Measurements from ENCODE around the genes CKLF and CMTM4.

DNA sequence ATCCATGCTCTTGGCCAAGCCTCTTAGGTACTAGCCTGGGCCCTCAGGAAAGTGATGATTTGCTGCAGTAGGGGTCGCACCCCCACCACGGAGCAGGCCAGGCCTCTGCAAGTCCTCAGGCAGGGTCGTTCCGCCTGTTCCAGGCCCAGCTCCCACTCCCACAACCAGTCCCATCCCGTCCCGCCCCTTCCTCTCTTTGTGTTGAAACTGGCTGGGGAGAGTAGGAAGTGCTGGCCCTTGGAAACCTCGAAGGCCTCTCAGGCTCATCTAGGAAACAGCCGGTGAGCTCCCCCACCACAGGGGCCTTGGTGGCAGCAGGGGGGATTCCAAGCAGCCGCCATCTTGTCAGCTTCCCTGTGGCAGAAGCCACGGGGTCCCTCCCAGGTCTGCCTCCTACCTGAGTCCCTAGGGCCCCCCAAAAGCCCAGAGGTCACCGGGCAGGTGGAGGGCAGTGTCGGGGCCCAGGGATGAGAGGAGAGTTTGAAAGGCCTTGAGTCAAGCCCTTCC lies 22.0 kb downstream of the MMP15 start:
- RRBS: no CpG with 5 or more reads among the region's 12 CpGs

- RRBS: no CpG with 5 or more reads among the region's 17 CpGs
Measured at GRCh38 chr16:58126742-58128047, 2.0 kb downstream of the CFAP20 start.

DNA sequence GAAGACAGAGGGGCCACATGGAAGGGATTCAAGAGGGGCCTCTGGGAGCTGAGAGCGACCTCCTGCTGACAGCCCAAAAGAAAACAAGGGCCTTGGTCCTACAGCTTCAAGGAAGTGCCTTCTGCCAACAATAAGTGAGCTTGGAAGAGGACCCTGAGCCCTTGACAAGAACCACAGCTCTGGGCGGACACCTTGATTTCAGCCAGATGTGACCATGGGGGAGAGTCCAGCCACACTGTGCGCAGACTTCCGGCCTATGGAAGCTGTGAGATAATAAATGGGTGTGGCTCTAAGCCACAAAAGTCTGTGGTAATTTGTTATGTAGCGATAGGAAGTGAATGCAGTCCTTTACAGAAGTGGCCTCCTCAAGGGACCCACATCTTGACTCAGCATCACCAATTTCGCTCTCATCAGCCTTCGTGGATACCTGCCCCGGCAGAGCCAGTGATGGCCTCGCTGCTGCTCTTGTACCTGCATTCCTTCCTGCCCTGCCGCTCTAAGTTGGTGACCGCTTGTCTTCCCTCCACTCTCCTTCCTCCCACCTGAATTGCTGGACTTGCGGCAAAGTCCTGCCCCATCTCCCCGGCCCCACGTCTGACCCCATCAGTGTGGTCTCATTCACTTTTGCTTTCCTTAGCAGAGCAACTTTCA lies 15.8 kb downstream of the CCDC113 start:
- RRBS: no CpG with 5 or more reads among the region's 14 CpGs

DNA sequence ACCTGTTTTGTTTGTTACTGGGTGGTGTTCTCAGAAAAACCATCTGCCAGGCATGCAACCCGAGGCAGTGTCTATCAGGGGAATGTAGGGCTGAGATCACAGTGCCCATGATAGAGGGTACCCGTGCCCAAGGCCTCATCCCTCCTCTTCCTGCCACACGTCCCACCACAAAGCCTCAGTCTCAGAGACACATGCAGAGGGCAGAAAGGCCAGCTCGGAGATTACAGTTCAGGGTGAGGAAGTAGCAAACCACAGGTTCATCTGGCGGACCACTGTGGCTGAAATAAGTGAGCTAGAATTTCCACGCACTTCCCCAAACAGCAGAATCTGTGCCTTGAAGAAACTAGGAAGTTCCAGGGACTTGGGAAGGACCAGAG lies 33.8 kb downstream of the GINS3 start:
- RRBS: no CpG with 5 or more reads among the region's 6 CpGs

DNA sequence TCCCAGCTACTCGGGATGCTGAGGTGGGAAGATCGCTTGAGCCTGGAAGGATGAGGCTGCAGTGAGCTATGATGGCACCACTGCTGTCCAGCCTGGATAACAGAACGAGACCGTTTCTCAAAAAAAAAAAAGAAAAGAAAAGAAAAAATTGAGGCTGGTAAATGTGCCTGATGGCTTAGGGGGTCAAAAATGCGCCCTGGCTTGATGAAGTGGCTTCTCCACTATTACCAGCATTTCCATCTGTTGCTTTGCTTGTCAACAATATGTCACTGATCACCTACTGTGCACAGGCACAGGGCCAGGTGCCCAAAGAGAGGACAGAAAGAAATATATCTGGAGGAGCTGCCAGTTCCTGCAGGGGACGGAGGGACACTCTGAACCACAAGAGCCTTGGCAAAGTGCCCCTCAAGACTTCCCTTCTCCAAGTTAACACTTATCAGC lies 34.6 kb downstream of the GINS3 start:
- RRBS: no CpG with 5 or more reads among the region's 6 CpGs

DNA sequence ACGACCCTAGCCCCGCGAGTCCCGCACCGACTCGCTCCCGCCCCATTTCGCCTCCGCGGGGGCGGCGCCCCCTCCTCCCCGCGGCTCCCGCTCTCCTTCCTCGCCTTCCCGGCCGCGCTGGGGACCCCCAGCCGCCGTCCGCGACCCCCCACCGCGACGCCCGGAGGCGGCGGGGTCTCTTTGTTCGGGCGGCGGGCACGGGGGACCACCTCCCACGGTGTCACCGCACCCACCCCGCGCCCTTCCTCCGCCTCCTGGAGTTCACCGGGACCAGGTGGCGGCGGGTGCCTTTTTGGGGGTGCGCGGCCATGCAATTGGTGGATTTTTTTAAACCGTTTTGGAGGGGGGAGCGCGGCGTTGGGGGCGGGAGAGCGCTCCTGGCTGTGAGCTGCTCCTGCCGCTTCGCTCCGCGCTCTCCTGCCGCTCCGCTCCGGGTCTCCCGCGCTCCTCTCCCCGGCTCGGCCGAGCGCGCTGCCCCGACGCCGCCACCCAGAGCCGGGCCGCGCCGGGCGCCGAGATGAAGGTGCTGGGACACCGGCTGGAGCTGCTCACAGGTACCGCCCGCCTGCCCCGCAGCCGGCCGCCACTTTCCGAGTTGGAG lies 35.9 kb upstream of the NDRG4 start:
- RRBS: 2% methylated on average over 34 of the region's 79 CpGs

DNA sequence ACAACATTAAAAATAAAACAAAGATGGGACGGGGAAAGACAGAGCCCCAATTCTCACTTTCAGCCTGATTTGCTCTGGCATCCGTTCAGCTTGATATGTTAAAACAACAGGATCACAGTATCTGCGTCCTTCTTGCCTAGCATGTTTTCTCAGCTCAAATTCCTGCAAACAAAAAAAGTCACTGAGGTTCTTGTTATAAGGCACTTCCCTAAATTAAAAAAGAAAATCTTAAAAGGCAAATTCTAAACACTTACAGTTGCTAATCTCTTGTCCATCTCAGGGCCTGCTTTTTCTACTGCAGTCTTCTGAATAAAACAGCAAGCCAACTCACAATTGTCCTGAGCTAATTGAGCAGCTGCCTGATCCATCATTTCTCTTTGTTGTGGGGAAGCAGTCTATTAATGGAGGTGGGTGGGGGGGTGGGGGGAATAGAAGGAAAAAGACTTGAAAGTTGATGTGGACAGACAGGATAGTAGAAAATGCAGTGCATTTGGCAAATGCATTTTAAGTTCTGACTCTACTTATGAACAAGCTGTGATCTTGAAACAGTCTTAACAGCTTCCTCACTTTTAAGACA lies 26.9 kb downstream of the SETD6 start:
- RRBS: no CpG with 5 or more reads among the region's 3 CpGs

- RRBS: no CpG with 5 or more reads among the region's 8 CpGs
Measured at GRCh38 chr16:58586259-58586896, 43.2 kb downstream of the CNOT1 start.

GRCh38 chr16:58707138-58707846 lies 22.7 kb upstream of the SLC38A7 start:
- RRBS: no CpG with 5 or more reads among the region's 14 CpGs

DNA sequence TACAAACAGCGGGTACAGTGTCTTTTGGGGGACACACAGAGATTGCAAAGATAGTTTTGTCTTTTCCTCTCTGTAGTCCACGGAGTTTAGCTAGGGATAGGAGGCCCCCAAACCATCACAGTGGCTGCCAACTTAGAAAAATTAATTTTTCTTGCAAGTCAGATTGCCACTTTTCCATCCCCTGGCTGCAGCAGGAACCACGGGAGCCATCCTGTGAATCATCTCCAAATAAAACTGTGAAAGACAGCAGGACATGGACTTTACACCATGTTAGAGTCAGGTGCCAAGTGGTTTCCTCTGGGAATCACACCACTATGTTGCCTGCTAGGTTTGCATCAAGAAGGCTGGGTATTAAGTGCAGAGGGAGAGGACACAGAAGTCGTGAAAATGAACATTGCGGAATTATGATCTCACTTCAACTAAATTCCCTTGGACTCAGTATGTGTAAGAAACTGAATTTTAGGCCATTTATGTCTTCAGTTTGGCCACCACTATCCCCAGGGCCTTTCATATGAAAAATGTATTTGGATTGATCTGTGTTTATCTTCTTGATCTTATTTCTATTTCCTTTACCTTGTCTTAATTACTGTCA lies 471.3 kb upstream of the GOT2 start:
- RRBS: no CpG with 5 or more reads among the region's 5 CpGs

- RRBS: no CpG with 5 or more reads among the region's 29 CpGs
Measured at GRCh38 chr16:65071325-65072278, 50.3 kb downstream of the CDH11 start.

- RRBS: no CpG with 5 or more reads among the region's 7 CpGs
Measured at GRCh38 chr16:65766519-65766945, 600.0 kb upstream of the CDH5 start.

- RRBS: no CpG with 5 or more reads among the region's 12 CpGs
Measured at GRCh38 chr16:66247944-66248551, 118.4 kb upstream of the CDH5 start.

- RRBS: no CpG with 5 or more reads among the region's 14 CpGs
Measured at GRCh38 chr16:66266418-66266966, 100.0 kb upstream of the CDH5 start.

DNA sequence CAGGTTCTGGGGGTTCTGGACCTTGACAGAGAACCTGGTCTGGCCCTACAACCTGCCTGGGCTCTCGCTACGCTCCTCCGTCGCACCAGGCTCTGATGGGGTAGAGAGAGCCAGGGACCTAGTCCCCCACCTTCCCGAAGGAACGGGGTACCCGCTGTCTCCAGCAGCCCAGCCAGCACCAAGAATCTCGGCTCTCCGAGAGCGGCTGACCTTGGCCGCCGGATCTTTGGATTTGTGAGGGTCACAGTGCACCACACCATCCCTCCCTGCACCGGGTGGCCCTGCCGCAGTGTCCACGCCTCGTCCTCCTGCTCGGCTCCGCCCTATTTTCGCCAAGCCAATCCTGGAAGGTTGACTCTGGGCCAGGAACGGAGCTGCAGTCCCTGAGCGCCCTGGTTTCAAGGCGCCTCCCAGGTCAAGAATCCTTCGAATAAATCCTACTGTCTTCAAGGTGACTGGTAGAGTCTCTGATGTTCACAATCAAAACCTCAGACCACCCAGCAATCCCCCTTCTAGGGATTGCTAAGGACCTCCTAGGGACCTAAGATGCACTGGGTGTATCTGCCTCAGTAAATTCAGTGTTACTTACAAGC lies 20.3 kb upstream of the BEAN1 start:
- RRBS: 4% methylated on average over 1 of the region's 23 CpGs

DNA sequence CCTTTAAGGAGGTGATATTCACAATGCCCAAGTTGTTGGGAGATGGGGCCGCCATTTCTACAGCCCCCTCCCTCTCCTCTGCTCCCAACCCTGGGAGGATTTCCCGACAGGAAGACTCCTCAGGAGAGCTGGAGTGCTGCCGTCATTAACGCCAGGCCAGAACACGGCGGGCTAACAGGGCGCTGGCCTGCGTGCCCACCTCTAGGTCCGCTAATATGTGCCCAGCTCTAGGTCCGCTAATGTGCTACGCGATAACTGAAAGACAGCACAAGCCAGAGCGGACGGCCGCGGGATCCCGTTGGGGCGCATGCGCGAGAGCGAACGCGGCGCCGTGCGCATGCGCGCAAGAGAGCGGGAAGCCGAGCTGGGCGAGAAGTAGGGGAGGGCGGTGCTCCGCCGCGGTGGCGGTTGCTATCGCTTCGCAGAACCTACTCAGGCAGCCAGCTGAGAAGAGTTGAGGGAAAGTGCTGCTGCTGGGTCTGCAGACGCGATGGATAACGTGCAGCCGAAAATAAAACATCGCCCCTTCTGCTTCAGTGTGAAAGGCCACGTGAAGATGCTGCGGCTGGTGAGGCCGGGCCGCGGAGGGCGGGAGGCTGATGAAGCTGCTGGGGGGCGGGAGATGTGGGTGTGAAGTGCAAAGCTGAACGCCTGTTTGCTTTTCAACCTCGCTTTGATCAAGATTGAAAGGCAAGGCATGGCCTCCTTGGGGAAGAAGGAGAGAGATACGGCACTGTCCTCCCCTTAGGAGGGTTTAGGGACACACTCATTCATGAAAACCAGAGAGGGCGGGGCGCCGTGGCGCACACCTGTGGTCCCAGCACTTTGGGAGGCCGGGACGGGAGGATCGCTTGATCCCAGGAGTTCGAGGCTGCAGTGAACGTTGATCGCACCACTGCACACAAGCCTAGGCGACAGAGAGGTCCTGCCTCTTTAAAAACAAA lies at the start of gene CKLF:
CKLF (plus strand) TSS at position 351 of the 944 bp plus-strand sequence.
- RRBS: no CpG with 5 or more reads among the region's 64 CpGs

GRCh38 chr16:66605012-66605823 lies 714 bp downstream of the CMTM3 start:
- RRBS: 2% methylated on average over 32 of the region's 83 CpGs

DNA sequence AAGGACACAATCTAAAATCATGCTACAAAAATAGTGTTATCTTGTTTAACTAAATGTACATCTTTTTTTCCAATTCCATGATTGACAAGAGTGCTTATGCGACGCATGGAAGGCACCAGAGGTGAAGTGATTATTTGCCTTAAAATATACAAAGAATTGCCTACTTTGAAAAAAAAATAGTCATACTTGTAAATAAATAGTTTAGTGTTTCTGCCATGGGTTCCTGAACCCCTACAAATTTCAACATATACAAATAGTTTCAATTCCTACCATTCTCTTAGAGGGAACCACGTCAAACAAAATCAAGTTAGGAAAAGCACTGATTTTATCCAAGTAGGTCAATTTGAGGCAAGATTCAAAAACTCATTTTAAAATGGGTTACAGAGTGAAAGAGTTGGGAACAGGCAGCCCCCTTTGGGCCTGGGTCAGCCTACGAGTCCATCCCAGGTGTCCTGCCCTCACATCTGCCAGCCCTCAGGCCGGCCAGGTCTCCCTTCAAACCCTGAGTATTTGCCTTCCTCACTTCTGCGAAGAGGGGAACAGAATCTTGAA lies 11.7 kb downstream of the CMTM3 start:
- RRBS: no CpG with 5 or more reads among the region's 6 CpGs

DNA sequence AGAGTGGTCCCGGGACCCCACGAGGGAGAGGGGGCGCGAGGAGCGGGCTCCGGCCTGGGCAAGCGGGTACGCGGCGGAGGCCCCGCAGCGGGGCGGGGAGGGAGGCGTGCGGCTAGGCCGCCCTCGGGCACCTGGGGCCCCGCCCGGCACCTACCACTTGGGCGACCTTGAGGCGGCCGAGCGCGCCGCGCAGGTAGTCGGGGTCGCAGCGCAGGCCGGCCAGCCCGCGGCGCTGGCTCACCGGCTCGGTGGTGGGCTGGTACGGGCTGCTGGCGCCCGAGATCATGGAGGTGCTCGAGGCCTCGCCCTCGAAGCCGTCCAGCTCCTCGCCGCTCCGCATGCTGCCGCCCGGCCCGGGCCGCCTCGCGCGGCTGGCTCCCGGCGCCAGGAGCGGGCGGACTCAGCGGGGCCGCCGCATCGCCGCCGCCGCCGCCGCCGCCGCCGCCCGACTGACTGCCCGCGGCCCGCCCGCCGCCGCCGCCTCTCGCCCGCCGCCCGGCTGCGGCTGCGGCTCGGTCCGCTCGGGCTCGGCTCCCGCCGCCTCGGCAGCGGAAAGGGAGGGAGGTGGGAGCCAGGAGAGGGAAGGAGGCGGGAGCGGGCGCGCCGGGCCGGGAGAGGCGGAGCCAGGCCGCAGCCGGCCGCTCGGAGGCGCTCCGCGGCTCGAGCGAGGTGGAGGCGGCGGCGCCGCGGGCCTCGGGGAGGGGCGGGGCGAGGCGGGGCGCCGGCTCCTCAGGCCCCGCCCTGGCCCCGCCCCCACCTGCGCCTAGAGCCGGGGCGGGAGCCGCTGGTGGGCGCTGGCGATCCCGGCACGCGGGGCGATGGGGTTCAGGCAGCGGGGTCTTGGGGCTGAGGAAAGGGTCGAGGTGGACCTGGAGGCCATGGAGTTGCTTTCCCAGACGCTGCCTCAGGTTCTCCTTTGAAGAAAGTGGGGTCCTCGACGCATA lies at the start of gene CMTM4:
CMTM4 (minus strand) TSS at position 558 of the 944 bp plus-strand sequence.
- RRBS: 2% methylated on average over 55 of the region's 134 CpGs

DNA sequence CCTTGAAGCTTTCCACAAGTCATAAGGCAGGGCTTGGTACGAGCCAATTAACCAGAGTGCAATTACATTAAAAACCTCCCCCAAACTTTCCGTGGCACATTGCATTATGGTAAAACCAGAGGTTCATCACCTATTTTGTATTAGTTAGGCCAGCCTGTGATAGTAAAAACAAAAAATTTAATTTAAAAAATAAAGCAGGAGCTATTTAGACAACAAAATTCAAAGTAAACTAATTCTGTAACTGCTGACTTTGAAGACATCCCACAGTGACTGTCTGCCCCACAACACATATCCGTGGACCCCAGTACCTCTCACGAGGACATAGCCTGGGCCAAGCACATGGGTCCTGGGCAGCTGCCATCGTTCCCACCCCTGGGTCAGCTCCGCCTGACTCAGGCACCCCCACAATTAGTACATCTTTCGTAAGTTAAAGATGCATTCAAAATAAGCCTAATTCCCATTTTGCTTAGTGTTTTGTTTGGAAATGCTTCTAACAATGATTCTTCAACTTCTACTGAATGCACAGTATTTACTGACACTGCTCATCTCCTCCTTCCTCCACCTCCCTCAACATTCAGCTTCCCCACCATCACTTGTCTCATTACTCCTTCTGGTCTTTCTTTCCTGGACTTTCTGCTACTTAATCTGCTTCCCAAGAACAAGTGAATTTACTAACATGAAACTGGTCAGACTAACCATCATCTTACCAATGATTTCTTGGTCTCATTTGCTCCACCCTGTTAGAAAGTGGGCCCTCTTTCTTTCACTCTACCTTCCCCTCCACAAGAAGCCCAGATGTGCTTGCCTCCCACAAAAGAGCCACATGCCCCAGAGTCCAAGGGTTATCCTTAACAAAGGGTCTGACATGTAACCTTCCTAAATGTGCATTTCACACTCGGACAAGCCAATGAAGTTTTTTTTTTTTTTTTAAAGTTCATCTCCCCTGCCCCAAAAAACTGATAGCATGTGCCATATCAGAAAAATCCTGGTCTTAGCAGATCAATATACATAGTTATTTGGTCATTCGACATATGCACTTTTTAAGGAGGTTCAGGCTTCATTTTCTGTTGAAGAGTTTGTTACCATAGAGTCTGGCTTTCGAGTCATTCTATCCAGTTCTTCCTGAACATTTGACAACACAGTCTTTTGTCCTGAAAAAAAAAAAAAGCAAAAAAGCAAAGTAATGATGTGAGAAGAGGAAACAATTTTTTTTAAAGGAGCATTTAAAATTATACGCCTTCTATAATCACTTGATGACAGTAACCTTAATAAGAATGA lies 26.6 kb upstream of the CMTM4 start:
- RRBS: no CpG with 5 or more reads among the region's 11 CpGs

Measured in pericardium (tissue), 1 donor.